Anterior vena cava (tissue), 1 donor: ENCODE measurements around a stretch of chr7.

GRCh38 chr7:155638411-155638817 is 6.0 kb upstream of the RBM33 start:
- PRO-cap, result no peak

DNA sequence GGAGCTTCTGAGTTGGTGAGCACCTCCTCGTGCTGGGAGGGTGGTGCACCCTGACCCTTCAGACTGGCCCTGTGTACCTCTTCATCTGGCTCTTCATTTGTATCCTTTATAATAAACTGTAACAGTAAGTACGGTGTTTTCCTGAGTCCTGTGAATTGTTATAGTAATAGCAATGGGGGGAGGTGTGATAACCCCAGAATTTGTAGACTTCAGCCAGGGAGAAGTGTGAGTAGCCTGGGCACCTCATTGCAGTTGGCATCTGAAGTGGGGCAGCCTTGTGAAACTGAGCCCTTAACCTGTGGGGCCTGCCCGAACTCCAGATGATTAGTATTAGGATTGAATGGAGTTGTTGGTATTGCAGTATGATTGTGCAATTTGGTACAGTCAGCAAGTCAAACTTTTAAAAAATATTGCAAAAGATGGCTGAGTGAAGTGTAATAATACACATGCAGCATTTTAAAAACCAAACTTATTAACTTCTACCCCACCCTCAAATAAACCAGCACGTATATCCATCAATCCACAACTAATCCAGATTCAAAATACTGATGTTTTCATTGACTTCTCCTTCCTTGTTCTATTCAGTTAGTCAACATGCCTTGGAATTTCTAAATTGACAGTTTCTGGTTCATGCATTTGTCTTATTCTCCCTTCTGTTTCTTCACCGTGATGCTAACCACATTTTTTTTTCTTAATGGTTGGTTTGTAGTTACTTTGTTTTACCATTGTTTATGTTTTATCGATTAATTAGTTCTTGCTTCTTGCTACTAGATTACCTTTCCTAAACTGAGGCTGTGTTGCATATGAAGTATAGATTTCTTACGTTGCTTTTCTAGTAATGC is 9.4 kb downstream of the RBM33 start:
- PRO-cap, result no peak

GRCh38 chr7:155764091-155765012 is 47.9 kb downstream of the SHH start:
- PRO-cap, result unidirectional peak, minus-strand start at chr7:155764297

GRCh38 chr7:155768259-155768589 is 44.0 kb downstream of the SHH start:
- PRO-cap, result no peak

DNA sequence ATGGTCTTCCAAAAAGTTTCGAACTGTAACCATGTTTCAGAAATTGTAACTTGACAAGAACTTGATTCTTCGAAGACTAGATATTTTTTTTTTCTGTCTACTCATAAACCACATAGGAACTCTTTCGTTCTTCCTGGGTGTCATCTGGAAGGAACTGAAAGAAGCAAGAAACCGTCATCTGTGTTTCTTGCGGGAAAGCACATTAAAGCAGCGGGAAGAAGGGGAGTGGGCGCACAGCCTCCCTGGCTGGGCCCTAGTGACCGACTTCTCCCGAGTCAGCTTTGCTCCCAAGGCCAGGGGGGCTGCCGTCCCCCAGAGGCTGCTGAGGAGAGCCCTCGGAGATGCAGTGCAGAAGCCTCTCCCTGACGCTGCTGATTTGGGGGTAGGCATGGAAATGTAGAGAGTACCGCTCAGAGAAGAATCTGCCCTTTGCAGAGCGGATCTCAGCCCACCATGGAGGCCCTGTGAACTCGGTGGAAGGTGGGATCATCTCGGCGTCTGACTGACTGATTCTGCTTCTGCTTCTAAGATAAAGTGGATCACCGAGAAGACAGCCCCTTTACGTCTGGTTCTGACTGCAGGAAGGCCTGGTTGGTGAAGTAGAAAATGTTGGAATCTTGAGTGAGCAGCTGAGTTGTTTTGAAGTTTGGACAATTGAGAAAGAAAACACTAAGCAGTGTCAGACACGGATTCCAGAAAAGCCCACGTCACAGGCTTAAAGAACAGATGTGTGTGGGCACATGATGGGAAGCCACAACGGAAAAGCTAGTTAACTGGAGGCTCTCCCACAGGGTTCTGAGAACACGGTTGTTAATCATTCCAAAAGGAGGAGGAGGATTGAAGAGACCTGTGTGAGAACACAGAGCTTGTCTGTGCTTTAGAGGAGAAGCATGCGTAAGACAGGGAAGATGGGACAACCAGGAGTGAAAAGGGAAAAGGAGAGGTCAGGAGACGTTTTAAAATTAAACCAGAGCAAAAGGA is 42.8 kb downstream of the SHH start:
- PRO-cap, result no peak

GRCh38 chr7:155777069-155777877 is 35.0 kb downstream of the SHH start:
- PRO-cap, result no peak

GRCh38 chr7:155808124-155808878 is 4.0 kb downstream of the SHH start:
- PRO-cap, result no peak

DNA sequence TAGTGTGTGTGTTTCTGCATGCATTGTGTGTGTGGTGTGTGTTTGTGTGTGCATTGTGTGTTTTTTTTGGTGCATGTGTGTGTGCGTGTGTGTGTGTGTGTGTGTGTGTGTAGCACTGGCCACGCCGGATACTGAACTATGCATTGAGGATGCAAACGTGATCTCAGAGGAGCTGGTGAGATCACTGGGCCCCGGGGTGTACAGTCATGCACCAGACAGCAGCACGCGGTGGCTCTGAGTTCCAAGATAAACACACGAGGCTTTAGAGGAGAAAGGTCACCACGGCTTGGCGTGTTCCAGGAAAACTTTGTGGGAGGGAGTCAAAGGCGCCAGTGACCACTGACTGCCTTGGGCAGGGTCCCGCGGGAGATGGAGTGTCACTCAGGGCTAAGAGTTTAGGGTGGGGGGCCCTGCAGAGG is 106.7 kb upstream of the SHH start:
- PRO-cap, result no peak

- PRO-cap, result no peak
Observed at GRCh38 chr7:155953664-155954103, 141.4 kb upstream of the SHH start.

DNA sequence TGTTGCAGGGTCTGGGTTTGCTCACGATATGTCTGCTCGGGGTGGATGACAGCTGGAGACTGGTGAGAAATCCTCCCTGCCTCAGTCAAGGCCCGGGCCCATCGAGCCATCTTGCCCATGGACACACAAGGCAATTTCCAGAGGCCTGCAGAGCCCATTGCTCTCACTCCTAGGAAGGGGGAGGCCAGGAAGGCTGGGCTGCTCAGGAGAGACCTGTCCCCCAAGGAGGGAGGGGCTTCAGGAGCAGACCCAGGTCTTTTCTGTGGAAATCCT is 391.7 kb upstream of the SHH start:
- PRO-cap, result no peak

- PRO-cap, result no peak
Observed at GRCh38 chr7:156659901-156660884, 19.6 kb downstream of the RNF32 start.

DNA sequence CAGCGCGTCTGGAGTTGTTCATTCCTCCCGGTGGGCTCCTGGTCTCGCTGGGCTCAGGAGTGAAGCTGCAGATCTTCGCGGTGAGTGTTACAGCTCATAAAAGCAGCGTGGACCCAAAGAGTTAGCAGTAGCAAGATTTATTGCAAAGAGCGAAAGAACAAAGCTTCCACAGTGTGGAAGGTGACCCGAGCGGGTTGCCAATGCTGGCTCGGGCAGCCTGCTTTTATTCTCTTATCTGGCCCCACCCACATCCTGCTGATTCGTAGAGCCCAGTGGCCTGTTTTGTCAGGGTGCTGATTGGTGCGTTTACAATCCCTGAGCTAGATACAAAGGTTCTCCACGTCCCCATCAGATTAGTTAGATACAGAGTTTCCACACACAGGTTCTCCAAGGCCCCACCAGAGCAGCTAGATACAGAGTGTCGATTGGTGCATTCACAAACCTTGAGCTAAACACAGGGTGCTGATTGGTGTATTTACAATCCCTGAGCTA is 19.7 kb downstream of the LMBR1 start:
- PRO-cap, result no peak

- PRO-cap, result no peak
Observed at GRCh38 chr7:156895153-156895857, 2.3 kb upstream of the LMBR1 start.

DNA sequence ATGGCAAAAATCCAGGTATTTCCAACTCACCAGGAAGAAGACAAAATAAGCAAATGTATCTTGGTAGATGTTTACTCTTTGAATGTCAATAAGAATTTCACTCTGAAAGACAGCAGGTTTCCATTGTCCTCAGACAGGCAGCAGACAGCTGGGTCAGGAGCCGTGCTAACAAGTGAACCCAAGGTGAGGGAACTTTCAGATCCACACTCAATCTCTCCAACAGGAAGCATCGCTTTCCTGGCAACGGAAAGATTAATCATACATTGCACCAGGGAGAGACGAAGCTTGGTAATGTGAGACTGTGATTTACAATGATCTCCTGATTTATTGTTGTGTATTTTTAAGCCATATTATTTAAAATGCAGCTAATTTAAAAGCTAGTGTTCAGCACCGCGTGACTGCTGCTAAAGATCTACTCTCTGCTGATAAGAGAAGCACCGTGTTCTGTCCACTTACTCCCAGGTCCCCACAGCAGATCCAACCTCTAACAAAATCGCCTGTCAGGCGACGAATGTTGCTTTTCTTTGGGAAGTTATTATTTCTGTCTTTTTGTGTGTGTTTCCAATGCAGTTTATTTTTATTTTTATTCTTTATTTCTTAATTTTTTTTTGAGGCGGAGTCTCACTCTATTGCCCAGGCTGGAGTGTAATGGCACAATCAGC is 17.4 kb upstream of the NOM1 start:
- PRO-cap, result no peak

GRCh38 chr7:157000033-157000406 is 10.4 kb downstream of the MNX1 start:
- PRO-cap, result no peak

- PRO-cap, result no peak
Observed at GRCh38 chr7:157018917-157019695, 8.6 kb upstream of the MNX1 start.

DNA sequence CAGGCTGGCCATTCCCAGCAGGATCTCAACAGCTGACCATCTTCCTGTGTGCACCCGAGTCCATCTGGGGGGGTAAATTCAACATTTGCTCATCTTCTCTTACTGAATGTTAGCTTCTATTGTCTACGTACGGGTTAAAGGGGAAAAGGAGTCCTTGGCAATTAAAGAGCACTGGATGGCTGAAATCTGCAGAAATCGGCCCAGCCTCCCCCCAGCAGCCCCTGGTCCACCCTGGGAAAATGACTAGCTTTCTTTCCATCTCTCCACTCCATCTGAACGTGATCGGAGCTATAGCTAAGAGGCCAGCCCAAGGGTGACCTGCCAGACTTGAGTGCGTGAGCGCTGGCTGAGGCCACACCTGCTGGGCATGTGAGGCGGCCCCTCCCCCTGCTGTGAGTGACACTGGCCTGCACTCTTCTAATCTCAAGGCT is 12.1 kb upstream of the MNX1 start:
- PRO-cap, result no peak

- PRO-cap, result no peak
Observed at GRCh38 chr7:157194146-157194931, 55.6 kb downstream of the UBE3C start.

- PRO-cap, result no peak
Observed at GRCh38 chr7:157241009-157241678, 95.7 kb upstream of the DNAJB6 start.

DNA sequence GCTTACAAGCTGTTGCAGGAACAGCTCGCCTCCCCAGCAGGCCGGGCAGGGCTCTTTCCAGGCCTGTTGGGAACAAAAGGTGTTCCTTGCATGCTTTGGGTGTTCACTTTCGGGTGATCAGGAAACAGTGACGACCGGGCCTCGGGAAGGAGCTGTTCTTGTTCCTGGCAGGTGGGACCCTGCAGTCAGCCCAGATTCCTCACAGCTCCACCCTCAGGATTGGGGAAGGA is 50.7 kb upstream of the DNAJB6 start:
- PRO-cap, result no peak